Mammary microvascular endothelial cell (primary cell): ENCODE measurements around a stretch of chr10.

GRCh38 chr10:12455798-12456447, 106.6 kb downstream of the CAMK1D start:
- RAMPAGE, long total RNA, result no peak

DNA sequence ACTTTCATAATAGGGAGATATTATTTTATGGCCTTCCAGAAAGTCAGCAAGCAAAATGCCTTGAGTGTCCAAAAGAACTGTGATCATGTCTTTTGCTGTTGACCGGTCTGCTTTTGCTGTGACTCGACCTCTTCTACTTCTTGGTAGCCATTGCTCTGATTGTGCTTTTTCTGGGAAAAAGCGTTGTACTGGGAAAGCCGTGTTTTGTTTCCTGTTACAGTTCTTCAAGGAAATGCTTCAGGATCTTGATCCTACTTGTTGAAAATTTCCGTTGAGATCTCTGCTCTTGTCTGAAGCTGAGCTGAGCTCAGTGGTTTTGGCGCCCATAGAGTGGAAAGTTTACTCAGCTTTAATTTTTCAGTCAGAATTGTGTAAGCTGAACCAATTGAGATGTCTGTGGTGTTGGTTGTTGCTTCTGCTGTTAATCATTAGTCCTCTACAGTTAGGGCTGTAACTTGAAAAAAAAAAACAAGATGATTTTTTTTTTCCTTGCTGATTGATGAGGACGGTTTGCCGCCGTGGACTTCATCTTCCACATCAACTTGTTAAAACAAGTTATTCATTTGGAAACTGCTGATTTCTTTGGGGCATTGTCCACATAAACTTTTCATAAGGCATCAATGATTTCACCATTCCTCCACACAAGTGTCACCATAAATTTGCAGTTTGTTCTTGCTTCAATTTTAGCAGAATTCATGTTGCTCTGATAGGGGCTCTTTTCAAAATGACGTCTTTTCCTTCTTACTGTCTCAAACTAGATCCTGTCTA, 302.1 kb downstream of the CCDC3 start:
- RAMPAGE, long total RNA, result no peak

- RAMPAGE, long total RNA, result no peak
Observed at GRCh38 chr10:12700647-12701036, 300.9 kb downstream of the CCDC3 start.

DNA sequence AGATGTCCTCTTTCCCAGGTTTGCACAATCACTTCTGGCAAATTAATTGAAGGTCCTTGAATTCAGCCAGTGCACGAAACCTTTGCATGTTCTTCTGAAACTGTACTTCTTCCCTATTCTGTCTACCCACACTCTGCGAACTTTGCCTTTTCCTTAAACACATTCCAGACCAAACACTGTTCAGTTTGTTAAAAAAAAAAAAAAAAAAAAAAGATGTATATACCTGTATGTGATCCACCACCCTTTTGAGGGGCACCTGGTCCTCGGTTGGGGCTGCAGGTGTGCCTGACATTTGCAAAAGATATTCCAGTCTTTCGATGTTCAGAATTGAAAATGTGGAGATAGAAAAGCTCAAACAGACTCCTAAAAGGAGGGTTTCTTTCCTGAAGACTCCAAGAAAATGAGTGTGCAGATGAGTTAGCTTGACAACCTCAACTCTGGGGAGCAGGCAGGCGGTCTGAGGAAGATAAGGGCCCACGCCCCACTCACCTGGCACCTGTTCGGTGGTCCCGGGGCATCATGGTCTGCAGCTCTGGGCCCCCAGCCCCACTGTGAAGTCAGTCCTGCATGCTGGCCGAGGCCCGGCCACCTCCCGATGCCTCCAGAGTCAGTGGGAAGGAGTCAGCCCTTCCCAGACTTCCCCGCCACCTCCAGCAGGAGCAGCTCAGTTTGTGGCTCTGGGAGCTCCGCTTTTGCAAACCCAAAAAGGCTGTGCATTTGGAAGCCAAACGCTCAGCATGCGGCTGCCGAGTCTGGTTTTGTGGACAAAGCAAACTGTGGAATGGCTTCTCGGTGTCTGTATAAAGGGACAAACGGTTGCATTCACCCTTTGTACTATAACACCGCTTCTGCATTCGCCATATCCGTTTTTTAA, 167.5 kb downstream of the CCDC3 start:
- RAMPAGE, long total RNA, result no peak

DNA sequence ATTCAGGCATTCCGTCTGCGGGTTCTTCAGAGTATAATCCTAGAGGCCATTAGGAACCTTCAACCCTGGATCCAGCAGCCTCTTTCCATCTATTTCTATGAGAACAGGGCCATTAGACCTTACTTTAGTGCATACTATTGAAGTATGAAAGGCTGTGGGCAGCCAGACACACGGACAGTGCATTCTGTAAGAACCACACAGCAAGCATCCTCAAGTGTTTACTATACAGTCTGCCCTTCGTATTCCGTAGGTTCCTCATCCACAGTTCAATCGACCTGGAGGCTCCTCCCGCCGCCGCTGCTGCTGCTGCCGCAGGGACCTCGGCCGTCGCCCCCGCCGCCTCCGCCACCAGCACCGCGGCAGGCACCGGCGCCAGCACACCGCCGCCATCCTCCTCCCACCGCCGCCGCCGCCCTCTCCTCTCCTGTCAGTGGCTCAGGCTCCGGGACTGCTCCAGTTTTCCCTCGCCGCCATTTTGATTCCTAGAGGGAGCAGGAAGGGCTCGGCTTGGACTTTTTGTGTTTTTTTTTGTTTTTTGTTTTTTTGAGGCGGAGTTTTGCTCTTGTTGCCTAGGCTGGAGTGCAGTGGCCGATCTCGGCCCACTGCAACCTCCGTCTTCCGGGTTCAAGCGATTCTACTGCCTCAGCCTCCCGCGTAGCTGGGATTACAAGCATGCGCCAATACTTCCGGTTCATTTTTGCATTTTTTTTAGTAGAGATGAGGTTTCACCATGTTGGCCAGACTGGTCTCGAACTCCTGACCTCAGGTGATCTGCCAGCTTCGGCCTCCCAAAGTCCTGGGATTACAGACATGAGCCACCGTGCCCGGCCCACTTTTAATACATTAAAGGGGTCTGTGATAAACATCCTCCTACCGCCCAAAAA, 3.0 kb upstream of the MCM10 start:
- RAMPAGE, long total RNA, result no peak

GRCh38 chr10:13184734-13185593, 23.6 kb downstream of the MCM10 start:
- RAMPAGE, long total RNA, result no peak

DNA sequence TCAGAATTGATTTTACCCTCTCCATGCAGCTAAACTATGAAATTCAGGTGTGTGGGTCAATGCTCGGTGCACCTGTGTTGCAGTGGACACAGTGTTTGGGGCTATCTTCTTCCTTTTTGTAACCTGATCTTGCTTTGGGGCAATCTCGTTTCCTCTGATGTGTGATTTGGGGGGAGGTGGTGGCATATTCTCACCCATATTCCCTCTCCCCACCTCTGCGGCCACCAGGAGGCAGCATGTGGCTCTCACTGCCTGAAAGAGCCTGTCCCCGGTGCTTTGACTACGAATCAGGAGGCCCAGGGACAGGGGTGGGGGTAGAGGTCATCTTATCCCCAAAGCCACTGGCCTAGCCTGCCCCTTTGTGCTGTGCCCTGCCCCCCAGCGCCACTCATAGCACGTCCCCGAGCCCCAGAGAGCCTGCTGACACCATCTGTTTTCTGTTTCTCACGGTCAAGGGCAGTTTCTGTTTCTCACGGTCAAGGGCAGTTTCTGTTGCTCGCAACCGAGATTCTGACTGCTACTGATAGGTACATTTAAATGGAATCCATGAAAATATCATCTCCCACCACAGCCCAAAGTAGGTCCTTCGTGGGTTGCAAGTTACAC, 28.3 kb downstream of the PHYH start:
- RAMPAGE, long total RNA, result no peak

DNA sequence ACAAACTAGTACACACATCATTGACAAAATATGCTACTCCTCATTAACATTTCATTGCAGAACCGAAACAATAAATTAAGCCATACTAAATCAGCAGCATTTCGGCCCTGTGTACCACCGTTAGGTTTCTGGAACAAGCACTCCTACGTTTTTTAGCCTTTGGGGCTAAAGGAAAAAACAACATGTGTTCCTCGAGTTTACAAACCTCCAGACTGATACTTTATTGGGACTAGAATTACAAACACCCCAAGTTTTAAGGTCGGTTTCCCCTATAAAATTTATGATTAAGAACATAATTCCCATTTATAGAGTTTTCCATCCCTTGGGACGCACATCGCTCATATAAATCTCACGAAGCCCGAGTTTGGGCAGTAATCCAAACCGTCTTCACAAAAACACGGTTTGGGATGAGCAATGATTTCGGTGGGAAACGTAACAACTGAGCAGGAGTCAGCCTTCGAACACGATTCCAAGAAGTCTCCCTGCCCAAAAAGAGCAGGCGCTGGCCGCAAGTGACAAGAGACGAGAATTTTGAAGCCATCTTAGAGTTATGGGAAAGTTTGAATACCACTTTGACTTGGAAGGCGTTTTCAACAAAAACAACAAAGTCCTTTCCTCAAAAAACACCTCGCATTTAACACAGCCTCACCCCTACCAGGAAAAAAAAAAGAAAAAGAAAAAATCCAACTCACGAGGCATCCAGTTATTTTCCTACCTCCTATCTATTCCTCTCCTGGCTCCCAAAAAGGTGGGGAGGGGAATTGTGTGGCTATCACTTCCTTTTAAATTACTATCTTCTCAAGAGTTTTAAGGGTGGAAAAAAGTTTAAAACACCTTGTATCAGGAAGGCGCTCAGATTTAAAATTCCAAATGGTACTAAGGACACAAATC, 1.8 kb downstream of the SEPHS1 start:
- RAMPAGE, long total RNA, result no peak

DNA sequence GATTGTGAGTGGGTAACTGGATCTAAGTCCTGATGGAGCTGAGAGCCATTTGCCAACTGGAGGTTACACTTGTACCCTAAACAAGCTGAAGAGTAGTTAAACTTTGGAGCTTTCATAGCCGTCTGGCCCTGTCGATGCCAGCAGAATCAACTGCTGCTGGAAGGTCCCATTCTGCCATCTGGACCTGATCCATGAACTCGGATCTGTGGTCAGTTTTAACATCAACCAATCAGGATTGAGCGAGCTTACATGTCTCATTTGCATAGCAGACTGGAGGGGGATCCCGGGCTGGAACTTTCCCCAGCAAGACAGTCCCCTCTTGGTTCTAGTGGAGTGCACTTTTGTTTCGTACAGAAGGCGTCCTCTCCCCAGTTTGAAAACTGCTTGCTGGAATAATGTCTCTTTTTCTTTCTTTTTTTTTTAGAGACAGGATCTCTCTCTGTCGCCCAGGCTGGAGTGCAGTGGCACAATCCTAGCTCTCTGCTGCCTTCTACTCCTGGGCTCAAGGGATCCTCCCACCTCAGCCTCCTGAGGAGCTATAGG, 42.5 kb upstream of the SEPHS1 start:
- RAMPAGE, long total RNA, result no peak

GRCh38 chr10:13496368-13497264, 32.2 kb downstream of the BEND7 start:
- RAMPAGE, long total RNA, result no peak

DNA sequence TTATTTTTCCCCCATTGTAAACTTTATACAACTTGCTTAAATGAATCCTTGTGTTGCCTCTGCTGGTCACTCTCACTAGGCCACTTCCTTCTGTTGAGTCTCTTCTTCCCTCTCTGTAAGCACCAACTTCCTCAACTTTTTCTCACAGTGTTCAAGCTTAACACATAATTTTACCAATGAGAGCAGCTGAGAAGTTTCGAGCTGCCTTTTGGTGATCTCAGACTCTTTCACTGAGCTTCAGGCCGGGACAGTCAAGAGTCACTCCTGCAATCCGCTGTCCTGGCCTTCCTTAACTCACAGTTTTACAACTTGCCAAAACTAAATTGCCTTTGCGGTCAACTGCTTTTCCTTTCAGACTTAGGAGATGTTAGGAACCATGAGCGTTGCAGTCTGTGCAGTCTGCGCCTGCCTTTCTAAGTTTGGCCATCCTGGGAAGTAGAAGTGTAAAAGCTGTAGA, 47.5 kb downstream of the PRPF18 start:
- RAMPAGE, long total RNA, result no peak

DNA sequence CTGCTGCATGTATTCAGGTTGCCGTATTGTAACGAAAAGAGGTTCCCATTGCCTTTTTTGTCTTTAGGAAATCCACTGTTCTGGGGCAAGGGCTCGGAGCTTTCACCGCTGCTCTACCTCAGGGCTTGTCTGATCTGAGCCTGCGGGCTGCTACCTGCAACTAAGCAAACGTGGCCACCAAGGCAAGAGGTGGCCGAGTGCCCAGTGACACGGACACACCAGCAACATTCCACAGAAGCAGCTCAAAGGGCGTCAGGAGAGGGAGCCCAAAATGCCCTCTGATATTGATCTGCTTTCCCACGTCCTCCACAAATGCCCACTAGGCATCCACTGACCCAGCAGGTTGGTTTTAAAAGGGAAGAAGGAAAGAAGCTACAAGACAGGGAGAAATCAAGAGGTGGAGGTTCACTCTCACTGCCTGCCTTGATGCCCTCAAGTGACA, 92.9 kb downstream of the PRPF18 start:
- RAMPAGE, long total RNA, result no peak

GRCh38 chr10:13728955-13729581, 142.3 kb downstream of the PRPF18 start:
- RAMPAGE, long total RNA, result no peak

GRCh38 chr10:13757302-13757737, 170.6 kb downstream of the PRPF18 start:
- RAMPAGE, long total RNA, result no peak

DNA sequence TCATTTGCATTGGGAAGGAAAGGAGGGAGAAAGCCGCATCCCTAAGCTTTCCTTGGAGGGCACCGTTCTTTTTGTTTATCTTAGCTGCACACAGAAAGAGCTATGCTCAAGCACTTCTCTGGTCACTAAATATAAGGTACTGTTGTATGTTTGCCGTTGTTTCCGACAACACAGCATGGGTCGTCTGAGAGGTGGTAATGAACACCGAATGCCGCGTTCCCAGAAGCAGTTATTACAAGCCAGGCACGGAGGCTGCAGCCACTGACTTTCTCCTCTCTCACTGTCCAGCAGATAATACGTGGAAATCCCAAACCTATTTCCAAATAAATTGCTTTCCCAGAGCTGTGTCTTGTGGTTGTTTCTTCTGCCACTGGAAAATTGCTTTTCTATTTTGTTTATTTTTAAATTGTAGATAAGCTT, 217.2 kb downstream of the PRPF18 start:
- RAMPAGE, long total RNA, result no peak

DNA sequence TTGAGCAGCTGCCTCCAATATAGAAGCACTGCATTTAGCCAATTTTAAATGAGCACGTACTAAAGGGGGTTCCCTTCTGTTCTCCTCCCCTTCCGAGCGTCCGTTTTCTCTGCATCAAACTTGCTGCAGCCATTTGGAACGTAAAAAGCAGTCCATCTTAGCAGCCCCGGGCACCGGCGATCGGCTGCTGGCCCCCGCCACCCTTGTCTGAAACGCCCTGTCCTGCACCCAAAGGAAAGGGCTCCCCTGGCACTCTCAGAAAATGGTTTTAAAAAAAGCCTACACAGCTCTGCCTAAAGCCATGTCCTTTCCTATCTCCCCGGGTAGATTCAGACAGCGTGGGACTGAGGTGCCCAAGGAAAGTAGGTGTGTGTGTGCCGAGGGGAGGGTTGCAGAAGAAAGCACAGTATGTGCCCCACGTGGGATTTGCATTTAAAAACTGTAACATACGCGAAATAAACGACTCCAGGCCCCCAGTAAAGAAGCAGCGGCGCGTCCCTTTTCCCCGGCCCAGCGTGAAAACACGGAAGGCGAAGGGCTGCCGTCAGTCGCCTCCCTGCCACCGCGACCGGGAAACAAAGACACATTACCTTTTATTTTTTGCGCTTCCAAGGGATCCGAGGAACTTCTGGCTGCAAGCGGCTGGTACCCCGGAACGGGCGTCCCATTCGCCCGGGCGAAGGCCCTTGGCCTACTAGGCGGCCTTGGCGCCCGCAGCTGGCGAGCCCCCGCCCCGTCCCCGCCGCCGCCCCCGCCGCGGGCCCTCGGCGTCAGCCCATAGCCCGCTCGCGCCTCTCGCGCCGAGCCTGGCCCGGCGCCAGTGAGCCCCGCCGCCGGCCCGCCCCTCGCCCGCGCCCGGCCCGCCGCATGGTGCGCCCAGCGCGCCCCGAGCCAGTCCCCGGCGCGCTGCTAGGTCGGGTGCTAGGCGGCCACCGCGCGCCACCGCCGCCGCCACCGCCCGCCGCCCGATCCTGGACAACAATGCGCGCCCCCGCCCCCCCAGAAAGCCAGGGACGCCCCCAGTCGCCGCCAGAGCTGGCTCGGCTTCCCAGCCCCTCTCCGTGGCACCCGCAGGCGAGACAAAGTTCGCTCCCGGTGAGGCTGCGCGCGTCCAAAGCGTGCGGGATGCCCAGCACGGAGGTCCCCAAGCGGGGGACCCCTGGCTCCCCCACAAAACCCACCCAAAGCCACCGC, 304.7 kb downstream of the PRPF18 start:
- RAMPAGE, long total RNA, result no peak

- RAMPAGE, long total RNA, result no peak
Observed at GRCh38 chr10:13990200-13990888, 340.4 kb downstream of the FRMD4A start.

- RAMPAGE, long total RNA, result no peak
Observed at GRCh38 chr10:14519790-14520340, 189.1 kb upstream of the FRMD4A start.

DNA sequence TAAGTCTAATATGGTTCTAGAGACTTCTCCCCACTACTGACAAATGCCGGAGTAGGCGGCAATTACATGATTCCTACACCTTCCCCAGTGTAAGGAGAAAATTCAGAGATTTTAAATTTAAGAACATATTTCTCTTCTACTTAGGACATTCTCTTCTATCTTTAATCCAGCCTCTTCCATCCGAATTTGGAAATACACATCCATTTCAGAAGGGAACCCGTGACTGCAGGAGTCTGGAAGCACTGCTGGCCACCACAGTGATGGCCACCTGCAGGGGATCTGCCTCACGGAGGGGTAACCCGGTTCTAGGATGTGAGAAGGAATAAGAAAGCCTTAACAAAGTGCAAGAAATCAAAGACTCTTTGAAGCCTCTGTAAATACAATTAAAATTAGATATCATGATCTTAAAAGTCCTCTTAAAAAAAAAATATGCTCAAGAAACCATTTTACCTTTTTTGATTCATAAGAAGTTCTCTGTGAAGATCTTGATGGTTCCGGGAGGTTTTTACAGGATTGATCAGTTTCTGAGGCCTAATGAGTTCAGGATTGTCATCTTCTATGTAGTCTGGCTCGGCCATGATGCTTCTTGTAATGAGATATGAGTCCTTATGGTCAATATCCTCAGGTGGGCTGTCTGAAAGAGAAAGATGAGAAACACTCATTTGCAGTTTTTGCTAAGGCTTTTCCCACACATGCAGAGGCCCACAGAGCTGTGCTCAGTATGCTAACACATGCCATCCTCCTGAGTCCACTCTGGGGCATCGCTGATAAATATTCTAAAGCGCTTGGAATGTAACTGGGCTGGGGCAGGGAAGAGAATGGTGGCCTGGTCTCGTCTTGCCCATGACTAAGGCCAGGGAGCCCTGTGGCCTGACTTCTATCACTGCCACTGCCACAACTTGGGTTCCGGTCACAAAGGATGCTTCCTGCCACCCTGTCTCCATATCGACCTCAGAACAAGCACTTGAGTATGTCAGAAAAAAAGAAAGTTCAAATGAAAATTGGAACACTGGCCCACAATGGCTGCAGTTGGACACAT, 199.5 kb upstream of the FRMD4A start:
- RAMPAGE, long total RNA, result no peak

DNA sequence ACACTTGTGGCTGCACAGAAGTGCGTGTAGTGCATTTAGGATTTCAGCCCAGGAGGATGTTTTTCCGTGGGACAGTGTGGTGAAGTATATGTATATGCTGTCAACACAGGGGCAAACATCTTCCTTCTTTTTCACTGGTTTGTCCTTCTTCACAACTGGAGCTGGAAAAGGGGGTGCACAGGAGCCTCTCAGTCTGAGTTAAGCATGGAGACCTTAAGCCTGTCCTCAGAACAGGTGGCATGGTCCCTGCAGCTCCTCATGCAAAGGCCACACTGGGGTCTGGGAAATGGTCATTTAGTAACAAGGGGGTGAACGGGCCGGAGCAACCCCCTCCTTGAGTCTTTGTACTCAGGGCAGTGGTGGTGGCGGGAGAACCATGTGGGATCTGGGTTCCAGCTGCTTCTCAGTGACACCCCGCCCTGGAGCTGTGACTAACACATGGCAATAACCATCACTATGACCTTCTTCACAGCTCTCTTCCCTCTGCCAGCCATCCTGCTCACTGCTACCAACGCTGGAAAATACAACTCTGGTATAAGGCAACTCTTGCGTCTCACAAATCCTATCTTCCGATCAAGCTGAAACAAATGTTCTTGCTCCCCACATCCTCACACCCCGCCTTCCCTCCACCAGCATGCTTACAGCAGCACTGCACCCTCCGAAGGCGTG, 203.4 kb upstream of the FRMD4A start:
- RAMPAGE, long total RNA, result no peak